OCI-LY7 (cell line): Measurements from ENCODE around the genes RPL23, FBXO47, ARL5C and PNMT.

DNA sequence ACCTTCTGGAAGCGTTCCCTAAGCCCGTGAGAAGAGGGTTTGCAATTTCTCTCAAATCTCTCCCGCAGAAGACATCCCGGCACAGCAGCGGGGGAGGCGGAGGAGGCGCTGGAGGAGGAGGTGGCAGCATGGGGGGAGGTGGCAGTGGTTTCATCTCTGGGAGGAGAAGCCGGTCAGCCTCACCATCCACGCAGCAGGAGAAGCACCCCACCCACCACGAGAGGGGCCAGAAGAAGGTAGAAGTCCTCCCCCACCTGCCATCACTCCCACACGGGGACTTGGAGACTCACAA lies 6.7 kb downstream of the MLLT6 start:
- PRO-cap = no peak
- RAMPAGE, long total RNA = no peak

- PRO-cap = no peak
- RAMPAGE, long total RNA = no peak
Observed at GRCh38 chr17:38733459-38734089, 3.4 kb downstream of the CISD3 start.

- PRO-cap = no peak
- RAMPAGE, long total RNA = no peak
Observed at GRCh38 chr17:38734090-38734826, 4.1 kb downstream of the CISD3 start.

- PRO-cap = bidirectional peak, plus-strand start at chr17:38747031, minus-strand start at chr17:38746908
- RAMPAGE, long total RNA = no peak
Observed at GRCh38 chr17:38746230-38747277, 1.6 kb downstream of the PCGF2 start.

- PRO-cap = bidirectional peak, plus-strand start at chr17:38853898, minus-strand start at chr17:38853735
- RAMPAGE, long total RNA = start-site peak on the minus strand at chr17:38853720-38853745, 3,484 and 313 reads in 2 replicates
Observed at GRCh38 chr17:38853588-38853961, at the start of gene RPL23. Gene RPL23, minus strand, starts transcription at chr17:38853721.

DNA sequence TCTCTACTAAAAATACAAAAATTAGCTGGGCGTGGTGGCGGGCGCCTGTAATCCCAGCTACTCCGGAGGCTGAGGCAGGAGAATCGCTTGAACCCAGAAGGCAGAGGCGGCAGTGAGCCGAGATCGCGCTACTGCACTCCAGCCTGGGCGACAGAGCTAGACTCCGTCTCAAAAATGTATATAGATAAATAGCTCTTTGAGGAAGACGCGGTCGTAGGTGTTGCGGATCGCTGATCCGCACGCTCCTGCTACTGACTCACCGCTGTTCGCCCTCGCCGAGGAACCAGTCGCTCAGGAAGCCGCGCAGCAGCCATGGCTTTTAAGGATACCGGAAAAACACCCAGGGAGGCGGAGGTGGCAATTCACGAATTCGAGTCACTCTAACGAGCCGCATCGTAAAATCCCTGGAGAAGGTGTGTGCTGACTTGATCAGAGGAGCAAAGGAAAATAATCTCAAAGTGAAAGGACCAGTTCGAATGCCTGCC lies 1.5 kb upstream of the RPL23 start:
- PRO-cap = bidirectional peak, plus-strand start at position 286 of the sequence, minus-strand start at position 293 of the sequence
- RAMPAGE, long total RNA = start-site peak on the minus strand centred at position 312 of the sequence, 38 bp wide, 9 and 9 reads in 2 replicates

GRCh38 chr17:38870818-38871138 lies 920 bp downstream of the LASP1 start:
- PRO-cap = bidirectional peak, plus-strand start at chr17:38870956, minus-strand start at chr17:38870646
- RAMPAGE, long total RNA = no peak

DNA sequence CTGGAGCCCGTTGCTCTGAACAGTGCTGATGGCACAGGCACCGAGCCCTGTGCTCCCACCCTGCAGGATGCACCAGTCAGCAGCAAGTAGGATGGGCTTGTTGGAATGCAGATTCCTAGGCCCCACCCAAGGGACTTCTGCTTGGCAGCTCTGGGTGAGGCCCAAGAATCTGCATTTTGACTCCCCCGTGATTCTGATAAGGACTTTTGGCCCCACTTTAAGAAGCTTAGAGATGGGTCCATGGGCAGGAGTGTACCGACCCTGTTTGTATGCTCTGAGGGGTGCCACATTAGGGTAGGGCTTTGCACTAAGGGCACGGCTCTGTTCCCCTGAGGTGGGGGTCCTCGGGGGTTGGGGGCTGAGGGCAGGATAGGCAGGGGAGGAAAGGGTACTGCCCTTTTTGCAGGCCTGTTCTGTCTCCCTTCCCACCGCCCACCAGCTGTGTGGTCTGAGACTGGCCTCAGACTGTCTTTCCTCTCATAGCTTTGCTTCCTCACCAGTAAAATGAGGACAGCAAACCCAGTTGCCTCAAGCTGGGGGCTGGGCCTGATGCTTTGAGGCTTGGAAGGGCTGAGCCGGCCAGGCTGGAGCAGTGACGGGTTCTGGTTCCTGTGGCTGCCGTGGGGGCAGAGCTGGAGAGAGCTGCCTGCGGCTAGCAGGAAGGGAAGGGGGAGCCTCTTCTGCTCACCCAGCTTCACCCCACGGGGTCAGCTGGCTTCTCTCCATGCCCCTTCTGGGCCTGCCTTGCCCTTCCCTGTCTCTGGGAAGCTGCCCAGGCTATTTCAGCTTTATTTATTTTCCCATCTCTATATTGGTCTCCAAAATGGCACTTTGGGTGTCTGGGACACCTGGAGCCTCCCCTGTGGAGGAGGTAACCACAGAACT lies 23.6 kb downstream of the LASP1 start:
- PRO-cap = no peak
- RAMPAGE, long total RNA = no peak

- PRO-cap = bidirectional peak, plus-strand start at chr17:38898962, minus-strand start at chr17:38898862
- RAMPAGE, long total RNA = no peak
Observed at GRCh38 chr17:38898608-38899639, 29.1 kb downstream of the LASP1 start.

- PRO-cap = no peak
- RAMPAGE, long total RNA = no peak
Observed at GRCh38 chr17:38908583-38909209, 38.8 kb downstream of the LASP1 start.

DNA sequence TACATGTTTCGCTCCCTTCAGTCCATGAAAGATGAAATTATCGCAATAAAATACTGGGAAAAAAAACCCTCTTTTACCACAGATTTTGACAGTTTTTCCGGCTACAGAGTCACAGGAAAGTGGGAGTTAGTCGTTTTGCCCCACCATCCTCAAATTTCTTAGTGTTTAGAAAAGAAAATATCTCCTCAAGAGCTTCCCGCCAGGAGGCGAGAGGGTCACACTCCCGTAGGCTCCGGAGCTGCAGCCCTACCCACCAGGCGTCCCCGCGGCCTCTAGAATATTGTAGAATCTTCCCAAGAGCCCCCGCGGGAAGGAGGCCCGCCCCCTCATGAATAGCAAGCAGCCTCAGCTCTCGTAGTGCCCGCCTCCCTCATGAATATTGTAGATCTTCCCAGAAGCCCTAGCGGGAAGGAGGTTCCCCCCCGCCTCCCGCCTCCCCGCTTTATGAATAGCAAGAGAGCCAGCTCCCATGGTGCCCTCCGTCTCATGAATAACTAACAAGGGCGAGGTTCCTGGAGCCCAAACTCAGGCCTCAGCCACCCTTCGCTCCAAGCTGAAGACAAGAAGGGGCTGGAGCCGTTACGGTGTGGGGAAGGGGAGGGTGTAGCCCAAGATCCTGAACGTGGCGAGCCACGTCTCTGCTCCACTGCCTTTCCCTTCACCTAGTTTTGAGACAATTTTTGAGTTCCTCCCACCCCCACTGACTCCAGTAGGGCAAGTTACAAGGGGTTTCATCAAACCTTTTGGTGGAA lies at the start of gene FBXO47:
TSS of gene FBXO47 (minus strand) at position 252 of the 752 bp plus-strand sequence.
- PRO-cap = bidirectional peak, plus-strand start at position 497 of the sequence, minus-strand start at position 274 of the sequence
- RAMPAGE, long total RNA = no peak

DNA sequence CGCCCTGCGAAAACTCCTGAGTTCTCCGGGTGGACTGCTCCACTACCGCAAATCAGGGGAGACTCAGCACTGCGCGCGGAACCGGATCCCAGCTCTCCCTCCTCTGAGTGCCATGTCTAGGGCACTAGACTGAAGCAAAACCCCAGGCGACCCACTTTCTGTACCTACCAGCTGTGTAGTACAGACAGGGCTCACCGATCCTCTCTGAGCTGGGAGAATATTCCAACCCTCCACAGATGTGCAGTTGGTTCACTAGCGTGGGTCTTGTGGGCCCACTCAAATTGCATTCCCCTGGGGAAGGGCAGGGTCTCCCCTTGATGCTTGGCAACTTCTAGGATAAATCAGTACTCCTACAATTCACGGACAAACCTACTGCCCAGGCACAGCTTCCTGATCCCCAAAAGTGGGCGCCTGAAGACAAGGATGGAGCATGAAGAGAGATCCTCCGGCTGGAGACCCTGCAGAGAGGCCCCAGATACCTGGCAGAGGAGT lies at the start of gene ARL5C:
TSS of gene ARL5C (minus strand) at position 131 of the 492 bp plus-strand sequence.
- PRO-cap = no peak
- RAMPAGE, long total RNA = no peak

GRCh38 chr17:39167398-39167954 lies 1.5 kb upstream of the ARL5C start:
- PRO-cap = no peak
- RAMPAGE, long total RNA = no peak

- PRO-cap = no peak
- RAMPAGE, long total RNA = no peak
Observed at GRCh38 chr17:39204425-39204859, 4.4 kb downstream of the RPL19 start.

GRCh38 chr17:39462964-39463262 lies 1.6 kb downstream of the CDK12 start:
- PRO-cap = no peak
- RAMPAGE, long total RNA = no peak

DNA sequence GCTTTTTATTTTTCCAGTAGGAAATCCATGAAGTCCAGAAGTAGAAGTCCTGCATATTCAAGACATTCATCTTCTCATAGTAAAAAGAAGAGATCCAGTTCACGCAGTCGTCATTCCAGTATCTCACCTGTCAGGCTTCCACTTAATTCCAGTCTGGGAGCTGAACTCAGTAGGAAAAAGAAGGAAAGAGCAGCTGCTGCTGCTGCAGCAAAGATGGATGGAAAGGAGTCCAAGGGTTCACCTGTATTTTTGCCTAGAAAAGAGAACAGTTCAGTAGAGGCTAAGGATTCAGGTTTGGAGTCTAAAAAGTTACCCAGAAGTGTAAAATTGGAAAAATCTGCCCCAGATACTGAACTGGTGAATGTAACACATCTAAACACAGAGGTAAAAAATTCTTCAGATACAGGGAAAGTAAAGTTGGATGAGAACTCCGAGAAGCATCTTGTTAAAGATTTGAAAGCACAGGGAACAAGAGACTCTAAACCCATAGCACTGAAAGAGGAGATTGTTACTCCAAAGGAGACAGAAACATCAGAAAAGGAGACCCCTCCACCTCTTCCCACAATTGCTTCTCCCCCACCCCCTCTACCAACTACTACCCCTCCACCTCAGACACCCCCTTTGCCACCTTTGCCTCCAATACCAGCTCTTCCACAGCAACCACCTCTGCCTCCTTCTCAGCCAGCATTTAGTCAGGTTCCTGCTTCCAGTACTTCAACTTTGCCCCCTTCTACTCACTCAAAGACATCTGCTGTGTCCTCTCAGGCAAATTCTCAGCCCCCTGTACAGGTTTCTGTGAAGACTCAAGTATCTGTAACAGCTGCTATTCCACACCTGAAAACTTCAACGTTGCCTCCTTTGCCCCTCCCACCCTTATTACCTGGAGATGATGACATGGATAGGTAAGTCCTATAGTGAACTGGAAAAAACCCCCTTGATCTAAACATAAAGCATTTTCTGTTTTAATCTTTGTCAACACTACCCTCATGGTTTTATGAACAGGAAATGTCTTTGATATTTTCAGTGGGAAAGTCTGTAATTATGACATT lies 9.9 kb downstream of the CDK12 start:
- PRO-cap = no peak
- RAMPAGE, long total RNA = no peak

DNA sequence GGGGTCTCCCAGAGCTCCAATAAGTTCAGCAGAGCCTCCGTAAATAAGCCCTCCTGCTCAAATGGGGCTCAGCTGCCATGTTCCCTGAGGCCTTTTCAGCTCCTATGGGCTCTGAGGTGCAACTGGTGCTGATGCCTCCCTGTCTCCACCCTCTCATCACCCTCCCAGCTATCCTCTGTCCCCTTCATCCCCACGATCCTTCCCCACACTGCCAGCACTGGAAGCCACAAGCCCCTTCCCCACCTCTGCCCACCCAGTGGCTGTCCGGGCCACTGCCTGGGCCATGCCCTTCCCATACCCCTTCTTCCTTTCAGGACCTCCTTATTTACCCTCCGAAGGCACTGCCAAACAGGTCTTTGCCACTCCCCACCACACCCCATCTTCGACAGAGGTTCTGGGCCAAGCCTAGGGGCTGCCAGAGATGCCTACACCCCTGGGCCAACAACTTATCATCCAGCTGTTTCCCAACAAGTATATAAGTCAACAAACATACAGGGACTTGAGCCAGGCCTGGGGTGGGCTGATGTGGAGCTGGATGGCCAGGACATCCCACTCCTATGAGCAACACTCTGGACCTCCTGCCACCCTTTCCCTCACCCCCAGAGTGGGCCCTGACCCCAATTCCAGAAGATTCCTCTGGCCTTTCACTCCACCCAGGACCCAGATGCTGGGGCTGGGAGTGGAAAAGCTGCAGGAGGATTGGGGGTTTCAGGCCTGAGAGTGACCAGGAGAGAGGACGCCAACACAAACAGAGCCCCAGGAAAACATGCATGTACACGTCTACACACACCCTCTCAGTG lies 1.5 kb upstream of the PPP1R1B start:
- PRO-cap = no peak
- RAMPAGE, long total RNA = no peak

- PRO-cap = no peak
- RAMPAGE, long total RNA = no peak
Observed at GRCh38 chr17:39627042-39627876, 507 bp downstream of the PPP1R1B start.

DNA sequence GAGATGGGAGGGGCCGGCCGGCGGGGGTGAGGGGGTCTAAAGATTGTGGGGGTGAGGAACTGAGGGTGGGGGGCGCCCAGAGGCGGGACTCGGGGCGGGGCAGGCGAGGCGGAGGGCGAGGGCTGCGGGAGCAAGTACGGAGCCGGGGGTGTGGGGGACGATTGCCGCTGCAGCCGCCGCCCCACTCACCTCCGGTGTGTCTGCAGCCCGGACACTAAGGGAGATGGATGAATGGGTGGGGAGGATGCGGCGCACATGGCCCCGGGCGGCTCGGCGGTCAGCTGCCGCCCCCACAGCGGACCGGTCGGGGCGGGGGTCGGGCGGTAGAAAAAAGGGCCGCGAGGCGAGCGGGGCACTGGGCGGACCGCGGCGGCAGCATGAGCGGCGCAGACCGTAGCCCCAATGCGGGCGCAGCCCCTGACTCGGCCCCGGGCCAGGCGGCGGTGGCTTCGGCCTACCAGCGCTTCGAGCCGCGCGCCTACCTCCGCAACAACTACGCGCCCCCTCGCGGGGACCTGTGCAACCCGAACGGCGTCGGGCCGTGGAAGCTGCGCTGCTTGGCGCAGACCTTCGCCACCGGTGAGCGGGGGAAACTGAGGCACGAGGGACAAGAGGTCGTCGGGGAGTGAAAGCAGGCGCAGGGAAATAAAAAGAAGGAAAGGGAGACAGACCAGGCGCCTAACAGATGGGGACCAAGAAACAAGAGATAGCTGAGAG lies at the start of gene PNMT:
TSS of gene PNMT (plus strand) at position 355 of the 717 bp plus-strand sequence.
- PRO-cap = no peak
- RAMPAGE, long total RNA = no peak

DNA sequence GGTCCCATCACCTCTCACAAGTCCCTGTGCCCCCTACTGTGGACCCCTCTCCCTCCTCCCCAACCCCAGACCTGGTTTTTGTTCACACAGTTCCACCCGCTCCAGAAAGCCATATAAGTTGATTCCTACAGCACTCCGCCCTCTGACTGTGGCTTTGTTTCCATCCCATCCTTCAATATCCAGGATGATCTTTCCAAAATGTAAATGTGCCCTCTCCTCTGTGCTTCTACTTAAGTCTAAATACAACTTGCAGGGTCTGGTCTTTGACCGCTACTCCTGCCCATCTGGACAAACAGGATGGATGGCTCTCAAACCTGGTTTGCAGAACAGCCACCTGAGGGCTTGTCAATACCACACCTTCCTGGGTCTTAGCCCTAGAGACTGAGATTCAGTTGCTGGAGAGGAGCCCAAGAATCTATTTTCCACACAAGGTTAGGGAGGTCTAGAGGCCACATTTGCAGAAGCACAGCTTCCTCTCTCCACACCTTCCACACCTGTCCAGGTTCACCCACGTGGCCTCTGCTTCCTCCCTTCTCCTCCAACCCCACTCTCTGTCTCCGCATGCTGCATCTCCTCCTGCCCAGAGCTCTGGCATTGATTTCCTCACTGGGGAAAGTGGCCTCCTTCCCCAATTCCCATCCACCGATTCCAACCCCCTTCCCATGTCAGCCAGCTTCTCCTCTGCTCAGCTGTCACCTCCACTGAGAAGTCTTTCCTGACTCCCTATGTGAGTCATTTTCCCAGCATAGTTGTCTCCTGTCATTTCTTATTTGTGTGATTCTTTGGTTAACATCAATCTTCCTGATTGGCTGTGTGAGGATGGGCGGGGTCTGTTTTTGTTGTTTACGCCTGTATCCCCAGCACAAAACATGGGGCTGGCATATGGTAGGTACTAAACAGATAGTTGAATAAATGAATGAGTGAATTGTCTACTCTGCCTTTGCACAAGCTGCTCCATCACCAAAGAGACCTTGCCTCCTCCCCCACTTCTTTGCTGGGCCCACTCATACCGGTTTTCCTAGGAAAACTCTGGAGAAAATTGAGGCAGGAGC lies 1.7 kb upstream of the GRB7 start:
- PRO-cap = no peak
- RAMPAGE, long total RNA = no peak